GM23248 (cell line): ENCODE data around the genes GPR27 and PROK2.

GRCh38 chr3:69409602-69410366 is 23.9 kb upstream of the FRMD4B start:
- RAMPAGE, long total RNA = no peak

DNA sequence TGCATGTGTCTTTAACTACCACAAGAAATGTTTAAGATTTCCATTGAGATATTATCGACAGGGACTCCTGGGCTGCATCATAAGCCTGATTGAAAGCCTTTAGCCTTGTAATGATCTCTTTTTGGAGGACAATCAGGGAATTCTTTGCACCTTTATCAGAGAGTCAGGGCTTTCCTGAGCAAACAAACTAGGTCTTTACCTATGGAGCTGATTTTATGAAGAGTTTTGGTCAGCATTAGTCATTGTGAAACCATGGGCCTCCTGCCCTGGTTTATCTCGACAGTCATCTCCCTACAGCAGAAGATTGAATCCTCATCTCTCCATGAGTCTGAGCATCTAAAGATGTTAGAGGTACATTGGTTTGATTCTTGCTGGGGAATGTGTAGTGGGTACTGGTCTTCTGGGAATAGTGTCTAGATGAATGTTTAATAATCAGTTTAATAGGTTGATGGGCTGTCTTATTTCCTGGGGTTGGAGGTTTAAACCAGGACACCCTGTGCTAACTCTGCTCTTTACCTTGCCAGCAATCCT is 23.2 kb downstream of the MITF start:
- RAMPAGE, long total RNA = no peak

- RAMPAGE, long total RNA = no peak
Measured at GRCh38 chr3:70955698-70956060, 627.8 kb downstream of the FOXP1 start.

GRCh38 chr3:70957930-70959088 is 625.2 kb downstream of the FOXP1 start:
- RAMPAGE, long total RNA = no peak

DNA sequence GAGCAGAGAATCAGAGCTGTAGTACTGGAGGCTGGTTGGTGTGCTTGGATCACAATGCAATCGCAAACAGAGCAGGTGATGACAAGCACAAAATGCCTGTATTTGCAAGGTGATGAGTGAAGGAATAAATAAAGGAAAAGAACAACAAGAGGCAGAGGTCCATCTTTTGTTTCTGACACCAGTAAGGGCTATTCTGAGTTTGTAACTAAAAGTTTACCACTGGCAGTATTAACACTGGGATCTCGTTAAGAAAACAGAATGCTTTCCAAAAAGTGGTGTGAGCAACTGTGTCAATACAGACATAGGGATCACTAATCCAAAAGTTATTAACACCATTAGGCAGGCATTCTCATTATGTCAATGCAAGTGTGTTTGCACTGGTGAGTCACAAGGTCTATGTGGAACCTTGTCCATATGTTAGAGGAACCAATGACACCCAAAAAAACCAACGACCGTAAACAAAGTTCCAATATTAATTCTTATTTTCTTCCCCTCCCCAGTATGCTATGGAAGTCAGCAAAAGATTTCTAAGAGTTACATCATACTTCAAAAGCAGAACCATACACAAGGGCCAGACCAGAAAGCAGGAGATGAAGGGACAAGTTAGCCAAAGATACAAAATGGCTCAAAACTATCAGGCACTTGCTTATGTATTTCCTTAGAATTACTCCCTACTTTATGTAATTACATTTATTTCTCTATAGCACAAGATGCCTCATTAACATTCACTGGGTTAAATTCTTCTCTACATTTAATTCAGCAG is 556.5 kb downstream of the FOXP1 start:
- RAMPAGE, long total RNA = no peak

DNA sequence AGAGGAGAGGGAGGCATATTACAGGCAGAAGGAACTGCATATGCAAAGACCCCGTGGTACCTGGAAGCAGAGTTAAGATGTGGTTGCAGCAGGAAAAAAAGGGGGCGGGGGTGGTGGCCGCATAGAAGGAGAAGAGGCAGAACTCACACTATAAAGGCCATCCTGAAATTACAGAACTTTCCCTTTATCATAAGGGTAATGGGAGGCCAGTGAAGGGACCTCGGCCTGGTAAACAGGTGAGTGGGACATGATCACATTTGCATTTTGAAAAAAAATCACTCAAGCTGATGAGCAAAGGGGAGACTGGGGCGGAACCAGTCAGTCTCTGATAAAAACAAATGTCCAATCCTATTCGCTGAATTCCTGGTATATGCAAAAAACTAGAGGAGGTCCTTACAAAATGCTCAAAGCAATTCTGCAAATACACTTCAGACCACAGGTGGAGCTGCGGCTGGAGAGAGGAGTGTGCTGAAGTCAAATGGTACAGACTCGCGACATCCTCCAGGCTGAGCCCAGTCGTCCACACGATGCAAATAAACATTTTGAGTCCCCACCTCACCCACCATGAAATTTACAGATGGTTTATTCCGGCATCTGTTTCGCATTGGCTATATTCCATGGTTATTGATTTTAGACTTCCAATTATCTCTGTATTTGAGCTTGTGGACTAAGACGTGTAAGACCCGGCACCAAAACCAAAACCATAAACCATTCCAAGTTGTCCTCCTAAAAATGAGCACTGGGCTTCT is 166.7 kb downstream of the FOXP1 start:
- RAMPAGE, long total RNA = no peak

GRCh38 chr3:71486773-71487458 is 96.6 kb downstream of the FOXP1 start:
- RAMPAGE, long total RNA = no peak

- RAMPAGE, long total RNA = no peak
Measured at GRCh38 chr3:71547655-71548237, 35.8 kb downstream of the FOXP1 start.

DNA sequence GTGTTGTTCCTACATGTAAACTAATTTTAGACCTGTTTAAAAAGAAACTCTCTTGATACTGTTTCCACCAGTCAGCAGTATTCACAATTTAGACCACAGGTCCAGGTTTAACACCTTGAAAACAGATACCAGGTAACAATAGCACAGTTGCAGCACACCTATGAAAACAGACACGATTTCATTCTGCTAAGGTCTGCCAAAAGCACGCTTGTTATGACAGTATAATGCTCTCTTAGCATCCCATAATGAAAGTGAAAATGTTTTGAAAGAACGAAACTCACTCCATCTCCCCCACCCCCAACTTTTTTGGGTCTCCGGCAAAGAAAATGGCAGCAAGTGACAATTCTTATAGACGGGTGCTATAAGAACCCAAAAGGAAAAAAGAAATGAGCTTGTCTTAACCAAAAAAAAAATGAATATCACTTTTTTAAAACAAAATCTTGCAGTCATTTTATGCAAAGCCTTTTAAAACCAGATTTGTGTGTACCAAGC is 1.6 kb downstream of the EIF4E3 start:
- RAMPAGE, long total RNA = no peak

GRCh38 chr3:71753207-71753954 is at the start of gene GPR27:
Gene GPR27, plus strand, starts transcription at chr3:71753855.
- RAMPAGE, long total RNA = no peak

DNA sequence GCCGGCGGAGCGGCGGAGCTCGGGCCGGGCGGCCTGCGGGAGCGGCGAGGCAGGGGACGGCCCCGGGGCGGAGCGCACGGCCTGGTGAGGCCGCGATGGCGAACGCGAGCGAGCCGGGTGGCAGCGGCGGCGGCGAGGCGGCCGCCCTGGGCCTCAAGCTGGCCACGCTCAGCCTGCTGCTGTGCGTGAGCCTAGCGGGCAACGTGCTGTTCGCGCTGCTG is 210 bp downstream of the GPR27 start:
- RAMPAGE, long total RNA = no peak

- RAMPAGE, long total RNA = no peak
Measured at GRCh38 chr3:71784615-71785715, at the start of gene PROK2. Gene PROK2, minus strand, starts transcription at chr3:71785148.

GRCh38 chr3:72101835-72102906 is 317.2 kb upstream of the PROK2 start:
- RAMPAGE, long total RNA = no peak

DNA sequence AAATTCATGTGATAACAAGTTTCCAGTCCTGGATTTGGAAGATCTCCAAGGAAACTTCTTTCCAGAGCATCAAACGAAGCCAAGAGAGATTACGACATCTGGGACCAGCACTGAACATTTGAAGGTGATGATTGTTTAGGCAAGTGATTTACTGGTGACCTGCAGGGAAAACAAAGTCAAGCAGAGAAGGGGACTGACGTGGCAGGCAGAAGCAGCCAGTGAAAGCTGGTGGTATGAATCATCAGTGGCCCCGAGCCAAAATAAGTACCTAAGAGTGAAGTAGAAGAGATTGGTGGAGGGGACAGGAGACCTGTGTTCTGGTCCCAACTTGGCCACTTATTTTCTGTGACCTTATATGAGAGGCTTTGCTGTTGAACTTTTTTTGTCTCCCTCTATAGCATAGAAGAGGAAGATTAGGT is 339.1 kb upstream of the PROK2 start:
- RAMPAGE, long total RNA = no peak

DNA sequence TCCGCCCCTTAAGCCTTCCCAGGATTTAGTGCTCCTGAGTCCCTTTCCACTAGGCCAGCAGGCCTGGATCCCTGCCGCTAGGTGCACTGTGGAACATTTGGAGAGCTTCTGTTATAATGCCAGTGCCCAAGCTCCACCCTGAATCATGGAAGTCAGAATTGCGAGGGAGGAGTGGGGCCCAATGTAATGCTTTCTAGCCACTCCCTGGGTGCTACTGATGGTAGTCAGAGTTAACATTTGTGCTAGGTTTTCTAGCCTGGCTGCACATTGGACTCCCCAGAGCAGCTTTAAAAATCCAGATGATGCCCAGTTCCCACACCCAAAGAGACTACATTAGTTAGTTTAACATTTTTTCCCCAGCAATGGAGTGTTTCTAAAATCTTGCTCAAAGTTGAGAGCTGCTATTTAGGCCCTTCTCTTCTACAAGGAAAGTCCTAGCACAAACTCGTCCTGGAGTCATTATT is 366.6 kb upstream of the PROK2 start:
- RAMPAGE, long total RNA = no peak

GRCh38 chr3:72164544-72164889 is 379.6 kb upstream of the PROK2 start:
- RAMPAGE, long total RNA = no peak

- RAMPAGE, long total RNA = no peak
Measured at GRCh38 chr3:72165769-72166062, 380.8 kb upstream of the PROK2 start.

DNA sequence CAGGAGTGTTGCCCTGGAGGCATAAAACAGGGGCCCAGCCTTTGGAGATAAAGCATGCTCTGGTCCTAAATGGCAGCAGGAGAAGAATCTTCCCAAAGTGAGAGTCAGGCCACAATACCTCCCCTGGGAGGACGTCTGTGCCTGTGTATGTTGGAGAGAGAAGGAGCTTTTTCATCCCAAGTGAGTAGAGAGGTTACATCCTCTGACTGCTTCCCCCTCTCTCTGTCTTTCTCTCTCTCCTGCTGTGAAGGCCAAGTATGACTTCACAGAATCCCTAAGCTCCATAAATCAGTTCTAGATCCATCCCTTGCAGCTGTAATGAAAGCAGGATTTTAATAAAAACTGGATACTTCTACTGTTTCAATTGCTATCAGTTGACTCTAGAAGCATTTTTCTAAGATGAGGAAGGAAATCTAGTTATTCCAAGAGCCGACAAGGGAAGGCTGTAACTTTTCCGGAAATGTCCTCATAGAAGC is 389.1 kb upstream of the PROK2 start:
- RAMPAGE, long total RNA = no peak

DNA sequence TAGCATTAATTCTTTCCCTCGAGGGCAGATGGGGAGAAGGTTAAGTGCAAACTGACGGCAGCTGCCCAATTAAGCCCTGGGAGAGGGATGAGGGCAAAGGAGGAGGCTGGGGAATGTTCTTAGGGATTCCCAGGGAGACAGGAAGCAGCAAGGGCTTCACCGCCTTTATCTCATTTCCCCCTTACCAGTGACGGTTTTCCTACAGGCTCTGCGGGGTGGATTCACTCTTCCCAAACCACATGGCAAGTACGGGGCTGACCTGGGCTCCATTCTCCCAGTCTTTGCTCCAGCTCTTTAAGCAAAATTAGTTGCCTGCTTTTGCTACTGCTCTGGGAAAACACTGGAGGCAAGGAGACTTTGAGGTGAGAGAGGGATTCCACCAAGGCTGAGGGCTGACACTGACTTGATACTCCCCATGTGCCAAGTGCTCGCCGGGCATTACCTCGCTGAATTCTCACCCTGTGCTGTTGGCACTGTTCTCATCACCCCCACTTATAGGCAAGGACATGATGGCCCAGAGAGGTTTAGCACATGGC is 519.1 kb upstream of the PROK2 start:
- RAMPAGE, long total RNA = no peak

- RAMPAGE, long total RNA = no peak
Measured at GRCh38 chr3:72309563-72310459, 524.9 kb upstream of the PROK2 start.